Bronchus fibroblast of lung (primary cell): ENCODE measurements around a stretch of chr7.

DNA sequence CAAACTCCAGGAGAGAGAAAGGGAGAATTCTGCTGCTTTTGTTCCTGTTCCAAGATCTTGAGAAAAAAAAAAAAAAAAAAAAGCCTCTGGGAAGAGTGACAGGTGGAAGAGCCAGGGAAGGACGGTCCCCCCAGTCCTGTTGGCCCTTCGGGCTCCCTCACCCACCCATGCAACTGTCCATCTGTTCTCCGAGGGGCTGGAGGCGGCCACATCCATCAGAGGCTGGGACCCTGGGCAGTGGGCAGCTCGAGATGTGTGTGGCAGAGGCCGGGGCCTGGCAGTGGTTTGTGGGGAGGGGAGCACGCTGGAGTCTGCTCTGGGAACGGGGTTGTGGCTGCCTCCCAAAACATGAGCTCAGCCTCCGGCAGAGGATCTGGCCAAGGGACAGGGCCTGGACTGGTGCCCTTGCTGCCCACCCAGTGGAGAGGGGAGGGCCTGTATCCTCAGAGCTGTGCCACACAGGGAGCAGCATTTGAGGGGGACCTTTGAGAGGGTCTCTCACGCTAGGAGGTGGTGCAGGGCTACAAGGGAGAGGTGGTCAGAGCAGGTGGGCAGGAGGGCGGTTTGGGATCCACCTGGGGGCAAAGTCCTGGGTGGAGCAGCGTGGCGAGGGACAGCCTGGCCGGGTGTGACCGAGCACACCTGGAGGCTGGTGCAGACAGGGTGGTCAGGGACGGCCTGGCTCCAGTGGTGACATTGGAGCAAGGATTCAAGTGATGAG, 35.7 kb downstream of the CLIP2 start:
- RAMPAGE, long total RNA: no peak

- RAMPAGE, long total RNA: no peak
Observed at GRCh38 chr7:74363941-74364507, 74.8 kb downstream of the CLIP2 start.

- RAMPAGE, long total RNA: no peak
Observed at GRCh38 chr7:74375909-74376934, 77.5 kb upstream of the GTF2IRD1 start.

GRCh38 chr7:74404864-74405731, 48.6 kb upstream of the GTF2IRD1 start:
- RAMPAGE, long total RNA: no peak

GRCh38 chr7:74483744-74484309, 30.1 kb downstream of the GTF2IRD1 start:
- RAMPAGE, long total RNA: no peak

DNA sequence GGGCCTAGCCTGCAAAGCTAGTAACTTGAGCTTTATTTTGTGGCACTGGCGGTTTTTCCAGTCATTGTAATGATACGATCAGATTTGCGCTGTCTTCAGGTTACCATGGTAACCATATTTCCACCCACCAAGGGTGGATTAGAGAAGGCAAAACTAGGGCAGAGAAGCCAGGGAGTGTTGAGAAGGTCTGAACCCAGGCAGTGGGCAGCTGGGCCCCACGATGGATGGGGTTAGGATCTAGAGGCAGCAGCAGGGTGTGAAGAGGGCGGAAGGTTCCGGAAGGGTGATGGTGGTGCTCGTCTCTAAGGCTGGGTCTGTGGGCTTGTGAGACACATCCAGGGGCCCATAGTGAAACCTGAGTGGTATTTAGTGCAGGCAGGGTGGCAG, 88.0 kb upstream of the GTF2I start:
- RAMPAGE, long total RNA: no peak

GRCh38 chr7:74658263-74658766, 797 bp downstream of the GTF2I start:
- RAMPAGE, long total RNA: no peak

GRCh38 chr7:74730055-74730426, 43.8 kb upstream of the NCF1 start:
- RAMPAGE, long total RNA: no peak

DNA sequence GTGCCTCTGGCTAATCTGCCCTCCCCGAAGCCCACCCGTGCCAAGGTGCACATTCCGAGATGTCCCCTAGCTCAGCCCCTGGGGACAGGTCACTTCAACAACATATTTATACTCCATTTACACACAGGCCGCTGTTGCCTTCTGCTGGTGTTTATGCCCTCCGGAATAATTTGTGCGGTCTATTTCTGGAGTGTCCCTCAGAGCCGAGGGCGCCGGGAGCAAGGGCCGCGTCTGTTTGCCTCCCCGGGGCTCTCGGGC, 39.3 kb downstream of the CASTOR2 start:
- RAMPAGE, long total RNA: no peak

GRCh38 chr7:75055432-75056389, 17.9 kb downstream of the RCC1L start:
- RAMPAGE, long total RNA: no peak

- RAMPAGE, long total RNA: no peak
Observed at GRCh38 chr7:75064344-75064781, 9.2 kb downstream of the RCC1L start.

- RAMPAGE, long total RNA: no peak
Observed at GRCh38 chr7:75237398-75237906, 43.1 kb upstream of the SPDYE13 start.

- RAMPAGE, long total RNA: no peak
Observed at GRCh38 chr7:75440486-75440884, 45.1 kb downstream of the TRIM73 start.

DNA sequence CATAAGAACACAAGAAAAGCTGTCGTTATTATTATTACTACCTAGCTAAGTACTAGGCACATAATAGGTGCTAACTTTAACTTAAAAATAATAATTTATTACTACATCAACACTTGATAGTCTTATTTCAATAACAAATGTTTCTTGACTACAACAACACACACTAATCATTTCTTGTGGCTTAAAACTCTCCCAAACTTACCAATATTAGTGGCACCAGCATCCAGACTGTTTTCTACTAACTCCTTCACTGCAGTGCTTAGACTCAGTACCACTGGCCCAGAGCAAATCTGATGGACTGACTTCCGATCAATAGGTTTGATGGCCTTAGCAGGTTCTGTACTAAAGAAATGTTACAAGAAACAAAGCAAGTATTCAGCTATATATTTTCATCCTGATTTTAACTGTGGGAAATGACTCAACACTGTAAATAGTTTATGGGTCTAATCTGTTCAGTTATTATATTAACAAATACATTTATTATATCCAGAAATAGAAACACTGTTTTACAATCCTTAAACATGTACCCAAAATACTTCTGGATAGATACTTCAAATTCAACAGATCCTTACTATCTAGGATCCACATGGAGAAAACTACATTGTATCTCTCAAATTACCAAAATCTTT, 22.4 kb downstream of the SPDYE5 start:
- RAMPAGE, long total RNA: no peak

GRCh38 chr7:75662759-75663498, 75.8 kb downstream of the HIP1 start:
- RAMPAGE, long total RNA: no peak

- RAMPAGE, long total RNA: no peak
Observed at GRCh38 chr7:75979982-75980591, 14.3 kb downstream of the TMEM120A start.

- RAMPAGE, long total RNA: no peak
Observed at GRCh38 chr7:76218011-76218684, 16.5 kb downstream of the SRRM3 start.

DNA sequence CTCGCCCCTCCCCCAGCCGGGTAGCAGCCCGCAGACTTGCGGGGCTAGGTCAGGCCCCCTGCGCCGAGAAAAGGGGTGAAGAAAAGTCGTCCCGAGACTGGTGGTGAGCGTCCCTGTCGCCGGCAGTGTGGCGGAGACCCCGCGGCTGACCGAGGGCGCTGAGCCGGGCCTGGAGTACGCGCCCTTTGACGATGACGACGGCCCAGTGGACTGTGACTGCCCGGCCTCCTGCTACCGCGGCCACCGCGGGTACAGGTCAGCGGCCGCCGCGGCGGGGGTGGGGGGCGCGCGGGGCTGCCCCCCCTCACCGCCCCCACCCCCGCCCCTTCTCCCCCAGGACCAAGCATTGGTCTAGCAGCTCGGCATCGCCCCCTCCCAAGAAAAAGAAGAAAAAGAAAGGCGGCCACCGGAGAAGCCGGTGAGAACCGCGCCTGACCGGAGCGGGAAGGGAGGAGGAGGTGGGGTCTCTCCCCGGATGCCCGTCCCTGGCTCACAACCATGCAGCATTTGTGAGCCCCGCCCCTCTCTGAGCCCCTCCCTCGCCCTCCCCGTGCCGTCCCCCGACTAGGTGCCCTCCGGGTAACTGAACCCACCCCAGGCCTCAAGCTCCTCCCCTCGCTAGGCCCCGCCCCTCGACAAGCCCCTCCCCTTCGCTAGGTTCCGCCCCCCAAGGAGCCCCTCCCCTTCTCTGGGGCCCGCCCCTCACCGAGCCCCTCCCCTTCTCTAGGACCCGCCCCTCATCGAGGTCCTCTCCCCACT, 42.5 kb upstream of the HSPB1 start:
- RAMPAGE, long total RNA: no peak

- RAMPAGE, long total RNA: no peak
Observed at GRCh38 chr7:76293292-76294113, 9.0 kb upstream of the HSPB1 start.

DNA sequence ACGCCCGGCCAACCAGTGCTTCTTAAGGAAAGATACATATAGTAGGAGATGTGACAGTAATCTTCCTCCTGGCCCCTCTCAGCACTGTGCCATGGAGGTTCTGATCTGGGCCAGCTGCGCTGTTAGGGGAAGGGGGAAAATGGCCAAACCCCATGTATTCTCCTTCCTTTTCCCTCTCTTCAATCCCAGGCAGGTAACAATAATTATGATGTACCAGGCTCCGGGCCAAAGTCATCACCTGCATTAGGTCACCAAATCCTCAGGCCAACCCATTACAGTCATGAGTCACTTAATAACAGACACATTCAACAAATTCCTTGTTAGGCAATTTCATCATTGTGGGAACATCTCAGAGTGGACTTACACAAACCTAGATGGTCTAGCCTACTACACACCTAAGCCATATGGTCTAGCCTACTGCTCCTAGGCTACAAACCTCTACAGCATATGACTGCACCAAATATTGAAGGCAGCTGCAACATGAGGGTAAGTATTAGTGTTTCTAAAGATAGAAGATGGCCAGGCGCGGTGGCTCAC, 2.3 kb upstream of the HSPB1 start:
- RAMPAGE, long total RNA: no peak